Metastatic Breast Carcinoma in the Ovary (tissue), 3 donors: ENCODE results near the genes NBPF19, H2BC18 and ENSA.

GRCh38 chr1:149102596-149103001 lies 752 bp downstream of the NBPF9 start:
- PRO-cap, 3 experiments: peak in 3 of 3 experiments; most common plus-strand start chr1:149102776 (in 2)

- PRO-cap, 3 experiments: no peak in any of the 3 experiments
These were observed 25.2 kb upstream of the NBPF9 start for GRCh38 chr1:149128619-149128865.

GRCh38 chr1:149162775-149163020 lies 59.3 kb upstream of the NBPF9 start:
- PRO-cap, 3 experiments: peak in 3 of 3 experiments; most common minus-strand start chr1:149162944 (in 3)

DNA sequence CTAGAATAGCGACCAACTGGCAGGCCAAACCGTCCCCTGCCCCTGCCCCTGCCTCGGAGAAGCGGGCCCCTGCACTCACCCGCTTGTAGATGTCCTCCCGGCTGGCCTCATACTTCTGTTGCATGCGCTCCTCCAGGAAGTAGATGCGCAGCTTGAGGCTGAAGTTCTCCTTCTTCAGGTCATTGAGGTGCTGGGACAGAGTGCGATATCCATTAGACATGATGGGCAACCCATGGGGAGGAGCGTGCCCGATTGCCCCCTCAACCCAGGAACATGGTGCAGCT lies 136.9 kb upstream of the NBPF9 start:
- PRO-cap, 3 experiments: no peak in any of the 3 experiments

- PRO-cap, 3 experiments: no peak in any of the 3 experiments
These were observed at the start of gene NBPF19 for GRCh38 chr1:149474322-149475649. NBPF19 (plus strand) TSS chr1:149475045.

- PRO-cap, 3 experiments: peak in 3 of 3 experiments; most common plus-strand start chr1:149812547 (in 1); most common minus-strand start chr1:149812370 (in 3)
These were observed at the start of gene H2BC18 for GRCh38 chr1:149811943-149812873. H2BC18 (minus strand) TSS chr1:149812370.

- PRO-cap, 3 experiments: no peak in any of the 3 experiments
These were observed 3.0 kb upstream of the H2AC18 start for GRCh38 chr1:149845309-149846169.

DNA sequence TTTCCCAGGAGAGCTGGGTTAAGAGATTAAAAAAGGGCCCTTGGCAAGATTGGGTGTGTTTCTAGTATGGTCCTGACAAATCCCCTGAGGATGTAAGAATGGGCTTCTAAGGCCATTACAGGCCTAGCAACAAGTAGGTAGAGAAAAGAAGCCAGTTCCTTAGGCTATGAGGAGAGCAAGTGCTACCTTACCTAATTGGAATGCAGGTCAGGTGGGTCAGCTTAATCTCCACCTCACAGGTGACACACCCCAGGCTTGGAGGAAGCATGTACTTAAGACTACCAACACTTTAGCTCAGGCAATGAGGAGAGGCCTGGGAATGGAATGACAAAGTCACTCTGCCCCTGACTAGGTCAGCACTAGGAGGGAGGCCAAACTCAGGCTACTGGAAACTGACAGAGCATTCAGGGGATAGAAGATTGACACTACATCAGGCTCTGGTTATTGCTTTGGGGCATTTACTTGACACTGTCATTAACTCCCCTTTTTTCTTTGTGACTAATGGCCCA lies 6.8 kb upstream of the OTUD7B start:
- PRO-cap, 3 experiments: no peak in any of the 3 experiments

DNA sequence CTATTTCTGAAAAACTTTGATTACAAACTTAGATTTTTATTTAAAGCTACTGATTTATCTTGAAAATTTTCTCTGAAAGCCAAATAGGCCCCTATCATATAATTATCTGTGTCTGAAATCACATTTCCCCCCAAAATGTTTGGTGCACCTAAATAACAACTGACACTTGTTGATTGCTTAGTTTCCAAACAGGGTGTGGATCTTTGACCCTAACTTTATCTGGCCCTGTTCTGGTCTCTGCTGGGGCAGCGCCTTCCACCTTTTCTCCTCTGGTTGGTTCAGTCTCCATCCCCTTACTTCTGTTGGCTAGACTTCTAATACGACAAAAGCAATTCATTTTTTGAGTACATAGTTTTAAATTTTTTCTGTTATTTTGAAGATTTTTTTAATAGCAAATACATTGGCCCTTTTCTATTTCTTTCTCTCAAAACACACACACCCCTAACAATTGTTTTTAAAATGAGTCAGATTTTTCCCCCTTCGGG lies 10.2 kb upstream of the OTUD7B start:
- PRO-cap, 3 experiments: no peak in any of the 3 experiments

DNA sequence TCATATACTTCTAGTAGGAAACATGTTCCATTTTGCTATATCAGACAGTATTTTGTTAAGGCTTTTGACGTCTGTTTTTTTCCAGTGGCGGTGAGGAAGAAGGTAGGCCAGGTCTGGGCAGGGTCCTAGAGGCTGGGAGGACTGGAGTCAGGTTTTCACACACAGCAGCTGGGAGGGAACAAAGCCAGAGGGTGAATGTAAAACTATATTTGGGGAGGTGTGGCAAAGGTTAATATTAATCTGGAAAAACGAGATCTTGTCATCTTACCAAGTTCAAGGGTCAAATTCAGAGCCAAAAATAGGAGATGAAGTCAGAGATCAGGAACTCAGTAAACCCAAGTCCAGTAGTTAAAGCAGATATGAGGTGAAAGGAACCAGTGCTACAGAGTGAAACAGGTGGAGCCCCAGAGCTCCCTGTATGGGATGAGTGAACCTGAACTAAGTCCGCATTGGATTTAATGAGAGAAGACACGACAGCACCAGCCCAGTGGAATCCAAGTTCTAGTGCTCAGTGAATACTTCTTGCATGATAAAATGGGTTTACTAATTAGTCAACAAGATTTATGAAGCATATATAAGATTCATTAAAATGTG lies 10.8 kb upstream of the OTUD7B start:
- PRO-cap, 3 experiments: peak in 1 of 3 experiments; most common plus-strand start position 377 of the sequence (in 1); most common minus-strand start position 180 of the sequence (in 1)

DNA sequence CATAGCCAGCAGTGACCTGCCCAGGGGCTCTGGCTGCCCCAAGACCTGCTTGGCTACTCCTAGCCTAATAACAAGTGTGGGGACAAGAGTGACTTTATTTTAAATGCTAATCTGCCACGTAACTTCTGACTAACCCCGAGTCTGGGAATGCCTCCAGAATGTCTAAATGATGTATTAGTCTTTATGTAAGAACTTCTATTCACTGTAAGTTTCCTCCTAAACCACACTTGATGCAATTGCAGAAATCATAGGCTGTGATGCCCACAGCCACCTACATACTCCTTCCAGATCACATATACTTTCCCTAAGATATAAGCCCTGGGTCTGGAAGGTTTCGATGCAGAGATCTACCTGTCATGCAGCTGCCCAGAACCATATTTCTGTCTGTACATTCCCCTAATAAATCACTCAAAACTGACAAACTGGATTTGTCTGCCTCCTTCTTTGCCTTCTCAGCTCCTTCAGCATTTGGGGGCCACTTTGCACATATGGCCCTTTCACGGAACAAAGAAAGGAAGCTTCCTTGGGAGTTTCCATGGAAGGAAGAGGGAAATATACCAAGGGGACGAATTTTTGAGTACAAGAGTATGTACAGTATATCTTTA lies 5.8 kb upstream of the VPS45 start:
- PRO-cap, 3 experiments: no peak in any of the 3 experiments

DNA sequence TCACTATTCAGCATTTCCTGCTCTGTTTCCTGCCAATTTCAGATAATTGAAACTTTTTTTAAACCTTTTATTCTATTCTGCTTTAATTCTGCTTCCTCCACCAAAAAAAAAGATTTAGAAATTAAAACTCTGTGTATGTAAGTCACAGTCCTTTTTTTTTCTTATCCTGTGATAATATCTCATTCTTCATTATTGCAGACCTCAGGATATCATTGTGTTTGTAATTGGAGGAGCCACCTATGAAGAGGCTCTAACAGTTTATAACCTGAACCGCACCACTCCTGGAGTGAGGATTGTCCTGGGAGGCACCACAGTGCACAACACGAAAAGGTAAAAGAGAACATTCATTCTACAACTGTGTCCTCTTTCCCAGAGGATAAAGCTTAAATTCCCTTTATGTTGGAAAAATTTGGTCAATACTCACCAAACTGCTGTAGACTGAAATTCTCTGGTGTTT lies 39.4 kb upstream of the PLEKHO1 start:
- PRO-cap, 3 experiments: no peak in any of the 3 experiments

GRCh38 chr1:150162526-150162810 lies 12.8 kb downstream of the PLEKHO1 start:
- PRO-cap, 3 experiments: no peak in any of the 3 experiments

GRCh38 chr1:150259632-150260666 lies 2.4 kb downstream of the CA14 start:
- PRO-cap, 3 experiments: peak in 2 of 3 experiments; most common plus-strand start chr1:150260263 (in 1); most common minus-strand start chr1:150260208 (in 2)

GRCh38 chr1:150280083-150280865 lies 2.1 kb upstream of the CIART start:
- PRO-cap, 3 experiments: no peak in any of the 3 experiments

GRCh38 chr1:150307987-150308371 lies 13.4 kb upstream of the PRPF3 start:
- PRO-cap, 3 experiments: no peak in any of the 3 experiments

DNA sequence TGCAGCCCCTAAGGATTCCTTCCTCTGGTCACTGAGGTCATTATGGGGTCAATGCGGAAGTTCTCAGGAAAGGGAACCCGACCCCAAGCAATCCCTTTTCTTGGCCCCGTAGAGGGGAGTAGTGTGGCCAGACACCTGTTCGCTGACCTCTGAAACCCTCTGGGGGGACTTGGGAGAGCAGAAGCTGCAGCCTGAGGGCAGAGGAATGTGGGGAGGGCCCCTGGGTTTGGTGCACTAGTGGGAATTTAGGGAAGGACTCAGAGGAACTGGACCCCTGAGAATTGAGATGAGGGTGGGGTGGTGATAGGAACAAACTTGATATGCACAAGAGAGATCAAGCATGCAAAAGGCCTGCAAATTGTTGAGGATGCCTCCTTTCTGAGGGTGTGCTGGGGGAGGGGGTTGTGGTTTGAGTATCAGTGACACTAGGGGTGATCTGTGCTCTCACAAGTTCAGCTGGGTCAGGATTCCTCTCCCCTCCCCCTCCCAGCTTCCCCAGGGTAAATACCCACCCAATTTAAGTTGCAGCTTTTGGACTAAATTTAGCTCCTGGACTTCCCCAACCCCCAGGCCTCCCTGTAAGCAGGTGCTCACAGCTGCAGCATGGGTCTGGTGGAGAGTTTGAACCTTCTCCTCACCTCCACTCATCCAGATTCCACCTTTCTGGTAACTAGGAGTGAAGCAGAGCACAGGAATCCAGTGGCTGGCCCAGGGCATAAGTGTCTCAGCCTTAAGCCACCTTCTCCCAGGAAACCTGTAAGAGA lies 13.4 kb downstream of the ADAMTSL4 start:
- PRO-cap, 3 experiments: no peak in any of the 3 experiments

DNA sequence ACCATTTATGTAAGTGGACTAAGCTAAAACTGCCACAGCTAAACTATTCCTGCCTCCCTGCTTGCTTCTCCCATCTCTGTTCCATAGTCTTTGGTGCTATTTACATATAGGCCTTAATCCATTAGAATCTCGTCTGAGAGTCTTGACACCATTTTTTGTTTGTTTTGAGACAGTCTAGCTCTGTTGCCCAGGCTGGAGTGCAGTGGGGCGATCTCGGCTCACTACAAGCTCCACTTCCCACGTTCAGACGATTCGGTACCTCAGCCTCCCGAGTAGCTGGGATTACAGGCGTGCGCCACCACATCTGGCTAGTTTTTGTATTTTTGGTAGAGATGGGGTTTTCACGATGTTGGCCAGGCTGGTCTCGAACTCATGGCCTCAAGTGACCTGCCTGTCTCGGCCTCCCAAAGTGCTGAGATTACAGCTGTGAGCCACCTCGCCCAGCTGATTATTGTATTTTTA lies 832 bp upstream of the MCL1 start:
- PRO-cap, 3 experiments: peak in 1 of 3 experiments; most common minus-strand start position 92 of the sequence (in 1)

DNA sequence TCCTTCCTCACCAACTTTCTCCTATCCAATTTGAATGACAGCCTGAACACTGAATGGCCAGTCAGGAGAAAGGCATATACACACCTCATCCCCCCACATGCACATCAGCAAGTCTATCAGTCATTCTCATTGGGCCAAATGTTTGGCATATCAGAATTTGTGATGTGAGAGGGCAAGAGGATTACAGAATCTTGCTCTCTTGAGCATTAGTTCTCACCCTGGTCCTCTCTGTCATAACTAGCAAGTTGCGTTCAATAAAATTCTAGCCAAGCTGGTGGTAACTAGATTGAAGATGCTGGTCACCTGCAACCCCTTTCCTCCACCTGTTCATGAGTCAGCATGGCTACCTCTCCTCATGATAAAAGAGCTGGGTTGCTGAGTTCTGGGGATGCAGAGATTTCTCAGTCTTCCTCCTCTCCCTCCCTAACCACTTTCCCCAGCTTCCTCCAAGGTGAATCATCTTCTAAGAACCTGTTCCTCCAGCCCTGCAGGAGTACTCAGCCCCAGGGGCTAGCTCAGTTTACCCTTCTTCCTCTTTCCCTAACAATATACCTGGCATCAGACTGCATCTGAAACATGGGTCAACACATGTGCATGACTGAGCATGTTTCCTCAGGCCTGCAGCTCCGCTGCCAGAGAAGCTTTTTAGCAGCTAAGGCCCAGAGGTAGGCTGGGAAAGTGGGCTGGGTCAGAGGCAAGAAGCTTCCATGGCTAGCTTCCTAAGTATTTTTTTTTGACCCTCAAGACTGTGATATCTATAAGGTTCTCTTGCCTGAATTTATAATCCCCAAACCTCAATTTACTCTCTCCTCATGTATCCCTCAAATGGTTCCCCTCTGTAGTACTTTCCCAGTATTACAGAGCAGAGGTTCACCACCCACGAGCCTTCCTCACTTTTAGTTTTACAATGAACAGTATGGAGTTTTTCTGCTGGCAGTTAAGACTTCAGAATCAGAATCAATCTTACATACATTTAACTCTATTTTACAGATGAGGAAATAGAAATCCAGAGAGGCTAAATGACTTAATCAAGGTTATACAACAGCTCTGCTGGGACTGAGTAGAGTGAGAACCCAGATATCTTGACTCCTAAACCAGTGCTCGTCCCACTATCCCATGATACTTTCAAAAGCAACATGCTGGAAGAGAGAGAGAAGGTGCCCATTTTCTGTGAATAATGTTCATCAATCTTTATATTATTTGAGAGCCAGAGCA lies 5.2 kb downstream of the ENSA start:
- PRO-cap, 3 experiments: no peak in any of the 3 experiments

- PRO-cap, 3 experiments: peak in 3 of 3 experiments; most common plus-strand start chr1:150629792 (in 3); most common minus-strand start chr1:150629577 (in 3)
These were observed at the start of gene ENSA for GRCh38 chr1:150629202-150630128. ENSA (minus strand) TSS chr1:150629612.